AG09319 (cell line): ENCODE measurements around a stretch of chr12.

DNA sequence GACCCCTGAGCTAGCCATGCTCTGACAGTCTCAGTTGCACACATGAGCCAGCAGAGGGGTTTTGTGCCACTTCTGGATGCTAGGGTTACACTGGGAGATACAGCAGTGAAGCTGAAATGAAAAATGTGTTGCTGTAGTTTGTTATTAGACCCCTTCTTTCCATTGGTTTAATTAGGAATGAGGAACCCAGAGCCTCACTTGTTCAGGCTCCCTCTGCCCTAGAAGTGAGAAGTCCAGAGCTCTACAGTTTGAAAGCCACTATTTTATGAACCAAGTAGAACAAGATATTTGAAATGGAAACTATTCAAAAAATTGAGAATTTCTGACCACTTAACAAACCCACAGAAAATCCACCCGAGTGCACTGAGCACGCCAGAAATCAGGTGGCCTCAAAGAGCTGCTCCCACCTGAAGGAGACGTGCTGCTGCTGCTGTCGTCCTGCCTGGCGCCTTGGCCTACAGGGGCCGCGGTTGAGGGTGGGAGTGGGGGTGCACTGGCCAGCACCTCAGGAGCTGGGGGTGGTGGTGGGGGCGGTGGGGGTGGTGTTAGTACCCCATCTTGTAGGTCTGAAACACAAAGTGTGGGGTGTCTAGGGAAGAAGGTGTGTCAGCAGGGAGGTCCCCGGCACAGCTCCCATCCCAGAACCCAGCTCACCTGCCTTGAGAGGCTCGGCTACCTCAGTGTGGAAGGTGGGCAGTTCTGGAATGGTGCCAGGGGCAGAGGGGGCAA is 50.1 kb upstream of the IQSEC3 start:
- RRBS = no CpG with 5 or more reads among the region's 10 CpGs

DNA sequence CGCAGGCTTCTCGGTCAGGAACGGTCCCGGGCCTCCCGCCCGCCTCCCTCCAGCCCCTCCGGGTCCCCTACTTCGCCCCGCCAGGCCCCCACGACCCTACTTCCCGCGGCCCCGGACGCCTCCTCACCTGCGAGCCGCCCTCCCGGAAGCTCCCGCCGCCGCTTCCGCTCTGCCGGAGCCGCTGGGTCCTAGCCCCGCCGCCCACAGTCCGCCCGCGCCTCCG is 35.4 kb upstream of the IQSEC3 start:
- RRBS = no CpG with 5 or more reads among the region's 29 CpGs

DNA sequence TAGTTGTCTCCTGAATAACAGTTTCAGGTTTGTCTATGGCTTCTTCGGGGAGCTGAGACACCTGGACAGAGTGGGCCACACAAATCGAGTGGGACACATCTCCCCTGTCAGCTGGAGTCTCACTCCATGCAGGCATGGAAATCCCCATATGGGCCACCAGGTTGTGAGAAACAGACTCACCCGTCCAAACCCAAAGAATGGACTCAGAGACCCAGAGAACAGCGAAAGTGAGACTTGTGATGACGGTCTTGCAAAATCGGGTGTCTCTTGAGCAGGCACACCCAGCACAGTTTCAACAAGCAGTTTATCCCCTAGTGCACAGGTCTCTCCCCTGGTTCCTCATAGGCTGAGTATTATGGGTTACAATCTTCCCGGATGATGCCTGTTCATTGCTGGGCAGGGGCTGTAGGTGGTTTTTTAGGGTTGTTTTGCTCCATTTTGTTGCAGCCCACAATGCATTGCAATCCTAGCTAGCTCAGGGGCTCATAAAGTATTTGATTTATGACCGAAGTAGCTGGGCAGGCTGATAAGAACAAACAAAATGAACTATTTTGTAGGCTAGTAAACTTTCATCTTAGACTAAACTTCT is 45.2 kb downstream of the IQSEC3 start:
- RRBS = no CpG with 5 or more reads among the region's 8 CpGs

- RRBS = no CpG with 5 or more reads among the region's 13 CpGs
Measured at GRCh38 chr12:164013-164675, 49.8 kb downstream of the SLC6A12 start.

GRCh38 chr12:182007-183035 is 31.6 kb downstream of the SLC6A12 start:
- RRBS = 61% methylated on average over 7 of the region's 26 CpGs

DNA sequence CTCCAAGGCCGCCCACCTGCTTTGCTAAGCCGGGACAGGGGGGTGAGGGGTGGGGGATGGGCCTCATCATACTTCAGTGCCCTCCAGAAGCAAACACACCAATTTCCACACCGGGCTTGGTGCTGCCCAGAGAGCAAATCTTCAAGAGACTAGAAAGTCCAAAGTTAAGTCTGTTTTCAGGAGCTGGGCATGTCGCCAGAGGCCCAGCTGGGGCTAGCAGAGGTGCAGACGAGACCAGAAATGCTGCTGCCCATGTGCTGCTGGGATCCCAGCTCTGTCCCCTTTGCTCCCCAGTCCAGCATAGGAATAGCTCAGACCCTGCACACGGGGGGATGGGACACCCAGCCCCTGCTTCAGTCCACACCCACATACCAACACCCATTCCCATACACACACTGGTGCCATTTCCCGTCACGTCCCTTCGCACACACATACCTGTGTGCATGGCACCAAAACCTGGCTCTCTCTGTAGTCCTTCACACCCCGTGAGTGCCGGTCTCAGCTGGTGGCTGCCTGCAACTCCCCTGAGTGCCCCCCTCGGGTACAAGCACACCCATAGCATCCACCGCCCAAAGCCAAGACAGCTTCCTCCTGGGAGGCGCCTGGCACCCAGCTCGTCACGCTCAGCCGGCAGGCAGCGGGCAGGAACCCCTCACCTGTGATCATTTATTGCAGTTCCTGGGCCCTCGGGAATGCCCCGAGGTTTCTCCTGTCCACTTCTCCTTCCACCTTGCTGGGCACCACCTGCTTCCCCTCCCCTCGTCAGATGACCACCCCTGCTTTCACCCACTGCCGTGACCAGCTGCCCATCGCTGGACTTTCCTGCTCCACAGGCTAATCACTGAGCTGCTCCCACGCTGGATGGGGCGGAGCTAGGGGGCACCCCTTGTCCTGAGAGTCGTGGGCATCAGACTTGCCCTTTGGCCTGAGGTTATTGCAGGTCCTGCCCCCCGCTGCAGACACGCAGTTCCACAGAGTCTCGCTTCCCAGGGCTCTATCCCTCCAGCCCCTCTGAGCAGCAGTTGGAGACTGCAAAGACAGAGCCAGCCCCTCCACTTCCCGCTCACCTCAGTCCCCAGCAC is 761 bp downstream of the SLC6A12 start:
- RRBS = 17% methylated on average over 2 of the region's 30 CpGs

- RRBS = no CpG with 5 or more reads among the region's 2 CpGs
Measured at GRCh38 chr12:309783-310041, 47.1 kb upstream of the SLC6A13 start.

- RRBS = no CpG with 5 or more reads among the region's 16 CpGs
Measured at GRCh38 chr12:501827-502678, 42.3 kb downstream of the B4GALNT3 start.

- RRBS = no CpG with 5 or more reads among the region's 1 CpG
Measured at GRCh38 chr12:541583-541843, 81.8 kb downstream of the B4GALNT3 start.

- RRBS = no CpG with 5 or more reads among the region's 13 CpGs
Measured at GRCh38 chr12:627885-628605, 35.2 kb downstream of the NINJ2 start.

- RRBS = no CpG with 5 or more reads among the region's 1 CpG
Measured at GRCh38 chr12:885562-886066, 63.9 kb downstream of the RAD52 start.

DNA sequence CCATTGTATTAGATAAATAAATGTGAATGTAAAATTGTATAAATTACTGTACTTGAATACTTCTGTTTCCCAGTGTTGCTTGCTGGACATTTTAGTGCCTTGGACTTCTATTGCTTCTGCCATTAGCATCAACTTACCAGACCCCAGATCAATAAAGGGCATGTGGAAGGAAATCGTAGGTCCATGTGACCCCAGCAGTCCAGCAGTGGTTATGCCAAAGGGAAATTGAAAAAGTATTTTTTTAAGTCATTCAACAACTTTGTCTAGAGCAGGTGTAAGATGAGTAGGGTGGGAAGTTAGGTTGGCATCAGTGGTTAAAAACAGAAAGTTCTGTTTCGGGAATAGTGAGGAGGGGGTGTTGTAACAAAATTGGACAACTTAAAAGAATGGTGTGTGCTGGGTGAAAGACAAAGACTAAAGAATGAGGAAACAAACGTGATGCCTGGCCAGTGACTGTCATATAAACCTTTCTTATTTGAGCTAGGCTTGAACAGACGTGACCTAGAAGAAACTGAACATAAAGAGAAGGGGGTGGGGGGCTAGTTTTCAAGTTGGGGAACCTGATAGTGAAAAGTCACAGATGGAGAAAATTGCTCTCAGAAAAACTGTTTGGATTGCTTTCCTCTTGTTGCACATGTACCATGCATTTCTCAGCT is 39.8 kb downstream of the RAD52 start:
- RRBS = no CpG with 5 or more reads among the region's 4 CpGs

- RRBS = 1% methylated on average over 6 of the region's 37 CpGs
Measured at GRCh38 chr12:991463-992167, 592 bp downstream of the ERC1 start.

DNA sequence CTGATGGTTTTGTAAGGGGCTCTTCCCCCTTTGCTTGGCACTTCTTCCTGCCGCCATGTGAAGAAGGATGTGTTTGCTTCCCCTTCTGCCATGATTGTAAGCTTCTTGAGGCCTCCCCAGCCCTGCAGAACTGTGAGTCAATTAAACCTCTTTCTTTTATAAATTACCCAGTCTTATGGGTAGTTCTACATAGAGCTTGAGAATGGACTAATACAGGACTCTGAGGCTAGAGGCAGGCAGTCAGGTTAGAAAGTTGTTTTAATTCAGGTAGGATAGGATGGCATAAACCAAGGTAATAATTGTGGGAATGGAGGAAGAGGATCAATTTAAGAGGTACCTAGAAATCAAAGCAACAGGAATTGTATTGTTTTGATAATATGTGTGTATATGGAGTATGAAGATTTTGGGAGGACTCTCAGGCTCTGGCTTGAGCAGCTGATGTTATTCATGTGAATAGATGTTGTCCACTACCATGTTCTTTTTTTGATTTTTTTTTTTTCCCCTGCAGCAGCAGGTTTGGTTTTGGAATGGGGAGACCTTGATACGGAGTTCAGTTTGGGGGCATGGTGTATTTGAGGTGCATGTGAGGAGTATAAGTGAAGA is 32.0 kb downstream of the ERC1 start:
- RRBS = no CpG with 5 or more reads among the region's 2 CpGs

GRCh38 chr12:1124716-1125251 is 133.8 kb downstream of the ERC1 start:
- RRBS = no CpG with 5 or more reads among the region's 6 CpGs

GRCh38 chr12:1141577-1141851 is 150.5 kb downstream of the ERC1 start:
- RRBS = no CpG with 5 or more reads among the region's 4 CpGs

DNA sequence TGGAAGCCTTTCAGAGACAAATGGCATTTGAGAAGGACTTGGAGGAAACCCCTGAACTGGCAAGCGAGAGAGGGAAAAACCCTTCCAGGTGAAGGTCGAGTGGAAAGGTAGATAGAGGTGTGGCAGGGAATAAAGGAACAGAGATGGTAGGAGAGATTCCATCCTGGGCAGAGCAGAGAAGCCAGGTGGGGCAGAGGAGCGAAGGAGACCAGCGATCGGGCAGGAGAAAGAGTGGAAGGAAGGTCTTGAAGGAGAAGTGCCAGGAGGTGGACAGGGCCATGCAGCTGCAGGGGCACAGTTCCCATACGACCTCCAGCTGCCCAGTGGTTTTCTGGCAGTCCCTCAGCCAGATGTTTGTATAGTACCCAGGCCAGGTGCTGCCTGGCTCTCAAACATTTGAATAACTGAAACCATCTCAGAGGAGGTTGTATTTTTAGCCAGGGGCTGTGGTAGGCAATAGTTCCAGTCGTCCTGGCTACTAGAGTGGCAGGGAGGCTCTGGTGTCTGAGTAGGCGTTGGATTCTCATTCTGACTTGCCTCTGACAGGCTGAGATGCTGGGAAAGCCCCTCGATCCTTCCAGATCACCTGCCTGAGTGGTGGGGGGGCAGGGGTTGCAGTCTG is 40.1 kb downstream of the FBXL14 start:
- RRBS = no CpG with 5 or more reads among the region's 9 CpGs

- RRBS = no CpG with 5 or more reads among the region's 4 CpGs
Measured at GRCh38 chr12:1591122-1591584, 3.2 kb downstream of the FBXL14 start.

DNA sequence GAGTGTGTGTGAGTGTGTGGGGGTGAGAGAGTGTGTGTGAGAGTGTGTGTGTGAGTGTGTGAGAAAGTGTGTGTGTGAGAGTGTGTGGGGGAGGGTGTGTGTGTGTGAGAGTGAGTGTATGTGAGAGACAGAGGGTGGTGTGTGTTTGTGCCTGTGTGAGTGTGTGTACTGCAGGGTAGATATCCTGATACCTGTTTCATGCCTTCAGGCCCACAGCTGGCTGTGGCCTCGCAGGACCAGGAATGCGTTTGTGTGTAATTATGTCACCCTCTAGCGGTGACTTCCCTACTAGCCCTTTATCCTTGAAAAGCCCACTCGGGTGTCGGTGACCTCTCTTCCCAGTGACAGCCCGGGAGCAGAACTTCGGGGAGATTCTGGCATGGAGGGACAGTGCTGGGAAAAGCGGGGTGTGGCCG is 10.8 kb upstream of the FBXL14 start:
- RRBS = 2% methylated on average over 4 of the region's 9 CpGs

DNA sequence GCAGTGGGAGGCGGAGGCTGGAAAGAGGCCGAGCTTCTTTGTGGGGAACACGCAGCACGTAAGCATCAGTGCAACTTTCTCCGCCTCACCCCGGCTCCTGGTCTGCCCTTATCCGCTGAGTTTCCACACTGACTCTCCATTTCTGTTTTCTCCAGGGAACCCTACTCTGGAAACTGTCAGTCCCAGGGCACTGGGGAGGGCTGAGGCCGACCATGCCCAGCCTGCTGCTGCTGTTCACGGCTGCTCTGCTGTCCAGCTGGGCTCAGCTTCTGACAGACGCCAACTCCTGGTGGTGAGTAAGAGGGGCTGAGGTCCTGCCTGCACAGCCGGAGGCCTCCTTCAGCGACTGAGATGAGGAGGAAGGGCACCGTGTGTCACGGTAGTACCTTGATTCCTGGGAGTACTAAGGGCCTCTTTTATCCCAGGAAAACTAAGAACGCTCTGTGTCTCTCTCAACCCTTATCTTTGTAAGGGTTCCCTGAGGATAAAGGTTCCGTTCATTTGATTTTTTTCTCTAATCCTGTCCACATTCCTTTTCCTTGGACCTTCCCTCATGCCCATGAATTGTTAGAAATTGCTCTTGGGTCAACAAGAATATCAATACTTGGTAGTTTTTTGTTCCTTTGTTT is 2.2 kb downstream of the WNT5B start:
- RRBS = no CpG with 5 or more reads among the region's 16 CpGs